B cell (primary cell): ENCODE measurements around the genes YPEL3, ZNF48, ZNF771 and FBRS.

DNA sequence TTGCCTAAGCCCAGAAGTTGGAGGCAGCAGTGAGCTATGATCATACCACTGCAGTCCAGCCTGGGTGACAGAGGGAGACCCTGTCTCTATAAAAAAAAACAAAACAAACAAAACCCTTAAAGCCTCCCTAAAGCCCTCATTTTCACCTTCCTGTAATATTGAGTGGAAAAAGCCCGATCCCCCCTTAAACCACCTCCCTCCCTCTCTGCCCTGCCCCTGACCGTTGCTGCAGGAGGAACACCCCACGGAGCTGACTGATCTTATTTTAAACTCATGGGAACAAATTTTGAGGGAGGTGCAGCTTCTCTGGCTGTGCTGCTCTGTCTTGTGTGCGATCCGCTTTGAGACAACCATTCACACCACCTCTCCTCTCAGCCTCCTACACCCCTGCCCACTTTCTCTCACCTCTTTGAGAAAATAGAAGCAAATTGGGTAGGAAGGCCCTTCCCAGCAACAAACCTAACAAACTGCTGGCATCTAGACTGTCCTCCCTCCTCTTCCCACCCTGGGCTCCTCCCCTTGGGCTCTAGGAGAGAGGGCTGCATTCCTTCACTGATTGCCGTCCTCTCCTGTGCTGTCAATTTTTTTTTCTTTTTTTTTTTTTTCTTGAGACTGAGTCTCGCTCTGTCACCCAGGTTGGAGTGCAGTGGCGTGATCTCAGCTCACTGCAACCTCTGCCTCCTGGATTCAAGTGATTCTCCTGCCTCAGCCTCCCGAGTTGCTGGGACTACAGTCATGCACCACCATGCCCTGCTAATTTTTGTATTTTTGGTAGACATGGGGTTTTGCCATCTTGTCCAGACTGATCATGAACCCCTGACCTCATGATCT, 13.6 kb downstream of the CDIPT start:
- PRO-cap: no peak
- CAGE, long polyA plus RNA: no peak

DNA sequence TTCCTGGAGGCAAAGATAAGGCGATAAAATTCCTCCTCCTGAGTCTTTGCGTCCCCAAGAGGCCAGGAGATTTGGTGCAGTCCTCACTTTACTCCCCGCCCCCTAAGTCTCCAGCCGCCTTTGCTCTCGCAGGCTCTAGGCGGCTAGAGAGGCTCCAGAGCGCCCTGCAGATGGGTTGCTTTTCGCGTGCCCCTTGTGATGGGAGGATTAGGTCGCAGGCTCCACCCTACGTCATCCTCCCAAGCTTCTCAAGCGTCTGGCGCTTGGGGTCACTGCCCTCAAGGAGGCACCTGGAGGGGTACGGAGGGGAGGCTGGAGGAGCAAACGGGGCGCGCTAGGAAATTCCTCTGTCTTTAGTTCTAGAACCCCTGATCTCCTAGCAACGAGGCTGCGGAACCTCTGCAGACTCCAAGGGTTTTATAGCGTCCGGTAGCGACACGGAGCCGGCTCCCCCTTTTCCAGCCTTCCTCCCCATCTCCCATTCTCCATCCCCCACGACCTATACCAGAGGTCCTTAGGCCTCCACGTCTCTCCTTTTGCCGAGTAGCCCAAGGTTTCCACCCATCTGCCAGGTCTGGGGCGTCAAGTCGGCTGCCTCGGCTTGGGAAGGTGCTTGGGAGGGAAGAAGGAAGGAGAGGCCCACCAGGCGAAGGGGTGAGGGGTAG, 539 bp upstream of the CDIPT start:
- PRO-cap: bidirectional peak, plus-strand start at position 146 of the sequence, minus-strand start outside the sequence
- CAGE, long polyA plus RNA: no peak

- PRO-cap: no peak
- CAGE, long polyA plus RNA: no peak
Observed at GRCh38 chr16:29982501-29983391, 9.1 kb downstream of the TAOK2 start.

- PRO-cap: no peak
- CAGE, long polyA plus RNA: no peak
Observed at GRCh38 chr16:30005424-30006123, 5.3 kb downstream of the DOC2A start.

- PRO-cap: no peak
- CAGE, long polyA plus RNA: no peak
Observed at GRCh38 chr16:30006984-30007472, 3.8 kb downstream of the DOC2A start.

DNA sequence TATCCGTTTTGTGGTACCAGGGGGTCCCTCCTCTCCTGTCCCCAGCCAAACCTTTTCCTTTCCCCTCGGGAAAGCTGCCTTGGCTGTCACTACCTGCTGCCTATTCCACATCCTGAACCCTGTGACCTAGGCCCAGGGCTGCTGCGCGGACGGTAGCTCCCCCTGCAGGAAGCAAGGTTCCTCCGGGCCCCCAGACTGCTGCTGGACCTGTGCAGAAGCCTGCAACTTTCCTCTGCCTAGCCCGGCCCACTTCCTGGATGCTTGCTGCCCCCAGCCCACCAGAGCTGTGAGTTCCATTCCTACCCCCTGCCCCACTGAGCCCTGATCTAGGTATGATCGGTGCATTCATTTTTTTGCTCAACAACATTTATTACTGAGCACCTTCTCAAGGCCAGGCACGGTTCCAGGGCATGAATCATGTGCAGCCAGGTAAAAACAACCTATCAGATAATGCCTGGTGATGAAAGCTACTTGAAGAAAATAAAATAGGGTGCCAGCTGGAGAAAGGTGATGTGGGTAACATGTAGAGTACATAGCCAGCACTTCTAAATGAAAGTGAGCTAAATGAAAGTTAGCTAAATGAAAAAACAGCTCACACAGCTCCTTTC, 2.2 kb downstream of the ENSG00000285043 start:
- PRO-cap: no peak
- CAGE, long polyA plus RNA: no peak

- PRO-cap: bidirectional peak, plus-strand start at chr16:30096438, minus-strand start at chr16:30096213
- CAGE, long polyA plus RNA: start-site peak on the minus strand at chr16:30096201-30096230, 55 and 21 reads in 2 replicates
Observed at GRCh38 chr16:30095817-30096781, at the start of gene YPEL3. Gene YPEL3, minus strand, starts transcription at chr16:30096213.

DNA sequence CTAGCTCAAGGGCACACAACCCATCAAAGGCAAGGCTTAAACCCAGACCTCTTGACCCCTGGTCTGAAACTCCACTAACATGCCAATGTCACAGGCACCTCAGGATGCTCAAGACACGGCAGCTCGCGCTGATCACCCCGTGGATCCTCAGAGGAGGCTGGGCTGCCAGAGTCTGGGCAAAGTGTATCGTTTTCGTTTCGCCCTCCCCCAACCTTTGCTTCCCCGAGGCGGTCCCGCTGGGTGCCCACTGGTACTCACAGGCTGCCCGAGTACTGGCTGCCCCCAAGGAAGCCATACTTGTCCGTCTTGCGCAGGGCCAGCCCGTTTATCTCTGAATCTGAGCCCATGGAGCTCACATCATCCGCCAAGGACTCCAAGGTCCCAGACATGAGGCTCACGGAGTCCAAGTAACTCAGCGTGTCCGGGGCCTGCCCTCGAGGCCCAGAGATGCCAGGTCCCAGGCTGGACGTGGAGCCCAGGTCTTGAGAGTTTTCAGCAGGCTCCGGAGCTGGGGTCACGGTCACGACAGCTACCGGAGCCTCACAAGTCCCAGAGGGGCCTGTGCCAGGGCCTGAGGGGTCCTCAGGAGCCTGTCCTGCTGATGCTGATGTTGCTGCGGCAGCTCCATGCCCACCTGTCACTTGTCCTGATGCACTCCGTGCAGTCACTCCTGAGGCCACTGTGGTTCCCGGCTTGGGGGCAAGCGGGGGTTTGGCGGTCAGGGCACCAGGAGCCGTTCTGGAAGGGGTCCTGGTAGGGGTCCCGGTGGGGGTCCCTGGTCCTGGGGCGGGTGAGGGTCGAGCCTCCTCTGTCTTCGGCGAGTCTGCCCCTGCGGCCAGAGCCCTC, 1.1 kb downstream of the TBC1D10B start:
- PRO-cap: no peak
- CAGE, long polyA plus RNA: no peak

- PRO-cap: no peak
- CAGE, long polyA plus RNA: no peak
Observed at GRCh38 chr16:30370063-30370350, 287 bp downstream of the TBC1D10B start.

DNA sequence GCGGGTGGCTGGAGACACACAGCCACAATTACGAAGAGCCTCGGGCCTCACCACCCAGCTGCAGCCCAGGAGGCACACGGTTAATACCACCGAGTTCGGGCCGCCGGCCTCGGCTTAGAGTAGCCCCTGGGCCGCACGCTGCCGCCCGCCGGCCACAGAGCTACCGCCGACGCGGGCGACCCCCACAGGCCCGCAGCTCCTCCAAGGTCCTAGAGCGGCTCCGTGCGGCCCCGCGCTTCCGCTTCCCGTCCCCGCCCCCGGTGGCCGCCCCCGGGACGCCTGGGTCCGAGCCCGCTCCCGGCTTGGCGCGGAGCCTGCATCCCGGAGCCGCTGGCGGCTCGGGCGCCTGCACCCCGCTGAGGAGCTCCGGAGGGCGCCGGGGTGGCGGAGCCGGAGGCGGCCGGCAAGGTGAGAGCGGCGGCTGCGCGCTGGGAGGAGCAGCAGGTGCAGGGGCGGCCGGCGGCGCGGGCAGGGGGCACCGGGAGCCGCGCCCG, at the start of gene ZNF48:
ZNF48 (plus strand) TSS at position 250 of the 494 bp plus-strand sequence.
- PRO-cap: bidirectional peak, plus-strand start at position 433 of the sequence, minus-strand start at position 203 of the sequence
- CAGE, long polyA plus RNA: no peak

- PRO-cap: bidirectional peak, plus-strand start at chr16:30407629, minus-strand start at chr16:30407486
- CAGE, long polyA plus RNA: start-site peak on the plus strand at chr16:30407585-30407630, 234 and 212 reads in 2 replicates
Observed at GRCh38 chr16:30406920-30407873, at the start of gene ZNF771. Gene ZNF771, plus strand, starts transcription at chr16:30407606.

- PRO-cap: no peak
- CAGE, long polyA plus RNA: no peak
Observed at GRCh38 chr16:30510213-30510887, 16.0 kb downstream of the ZNF768 start.

- PRO-cap: bidirectional peak, plus-strand start at chr16:30610520, minus-strand start at chr16:30610310
- CAGE, long polyA plus RNA: no peak
Observed at GRCh38 chr16:30610428-30611050, 350 bp upstream of the ZNF689 start.

GRCh38 chr16:30654530-30655458, 3.4 kb upstream of the FBRS start:
- PRO-cap: no peak
- CAGE, long polyA plus RNA: no peak

DNA sequence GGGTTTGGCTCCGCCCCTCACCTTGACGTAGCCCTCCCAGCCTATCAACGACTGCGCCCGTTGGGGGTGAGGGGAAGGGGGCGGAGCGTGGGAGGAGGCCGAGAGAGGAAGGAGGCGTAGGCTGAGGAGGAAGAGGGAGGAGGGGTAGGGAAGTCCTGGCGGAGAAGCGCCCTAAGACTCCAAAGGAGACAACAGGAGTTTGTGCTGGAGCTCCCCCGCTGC, at the start of gene FBRS:
FBRS (plus strand) TSS at position 101 of the 222 bp plus-strand sequence.
- PRO-cap: bidirectional peak, plus-strand start at position 127 of the sequence, minus-strand start outside the sequence
- CAGE, long polyA plus RNA: no peak

GRCh38 chr16:30660687-30660869, 2.3 kb downstream of the FBRS start:
- PRO-cap: bidirectional peak, plus-strand start at chr16:30660949, minus-strand start at chr16:30660814
- CAGE, long polyA plus RNA: no peak

- PRO-cap: no peak
- CAGE, long polyA plus RNA: no peak
Observed at GRCh38 chr16:30715462-30716131, 16.6 kb downstream of the SRCAP start.

GRCh38 chr16:30737385-30738120, 2.9 kb upstream of the TMEM265 start:
- PRO-cap: no peak
- CAGE, long polyA plus RNA: no peak

GRCh38 chr16:30768969-30769918, 7.1 kb downstream of the RNF40 start:
- PRO-cap: no peak
- CAGE, long polyA plus RNA: no peak

DNA sequence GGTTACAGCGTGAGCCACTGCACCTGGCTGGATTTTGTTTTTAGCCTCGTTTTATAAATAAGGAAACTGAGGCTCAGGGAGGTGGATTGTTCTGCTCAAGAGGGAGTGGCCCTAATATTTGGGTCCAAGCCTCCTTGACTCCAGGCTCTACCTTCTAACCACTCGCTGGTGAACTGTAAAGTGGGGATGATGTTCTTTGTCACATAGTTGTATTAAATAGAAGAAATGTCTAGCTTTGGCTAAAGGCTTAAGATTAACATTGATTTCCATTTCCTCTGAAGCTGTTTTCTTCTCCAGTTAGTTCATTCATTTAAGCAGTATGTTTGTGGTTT, 8.2 kb downstream of the RNF40 start:
- PRO-cap: no peak
- CAGE, long polyA plus RNA: no peak